ENCODE measurements around the gene KCND2.

DNA sequence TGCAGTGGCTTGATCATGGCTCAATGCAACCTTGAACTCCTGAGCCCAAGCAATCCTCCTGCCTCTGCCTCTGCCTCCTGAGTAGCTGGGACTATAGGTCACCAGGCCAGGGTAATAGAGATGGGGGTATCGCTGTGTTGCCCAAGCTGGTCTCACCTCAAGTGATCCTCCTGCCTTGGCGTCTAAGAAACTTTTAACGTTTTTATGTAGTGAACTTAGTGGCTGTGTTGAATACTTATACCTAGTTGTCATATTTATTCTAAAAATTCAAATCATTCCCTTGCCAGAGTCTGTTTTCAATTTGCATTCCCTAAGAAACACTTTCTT, 1.3 kb downstream of the LSM8 start:
- PRO-cap, result no peak

GRCh38 chr7:120272425-120273480, at the start of gene KCND2:
Gene KCND2 (plus strand): TSS chr7:120273175.
- PRO-cap, result no peak

- PRO-cap, result no peak
Measured at GRCh38 chr7:120807344-120807812, 50.6 kb downstream of the TSPAN12 start.

- PRO-cap, result no peak
Measured at GRCh38 chr7:120951848-120952278, 1.3 kb downstream of the ING3 start.

- PRO-cap, result no peak
Measured at GRCh38 chr7:120999893-121000513, 11.5 kb downstream of the CPED1 start.

GRCh38 chr7:121002750-121003561, 14.4 kb downstream of the CPED1 start:
- PRO-cap, result no peak

DNA sequence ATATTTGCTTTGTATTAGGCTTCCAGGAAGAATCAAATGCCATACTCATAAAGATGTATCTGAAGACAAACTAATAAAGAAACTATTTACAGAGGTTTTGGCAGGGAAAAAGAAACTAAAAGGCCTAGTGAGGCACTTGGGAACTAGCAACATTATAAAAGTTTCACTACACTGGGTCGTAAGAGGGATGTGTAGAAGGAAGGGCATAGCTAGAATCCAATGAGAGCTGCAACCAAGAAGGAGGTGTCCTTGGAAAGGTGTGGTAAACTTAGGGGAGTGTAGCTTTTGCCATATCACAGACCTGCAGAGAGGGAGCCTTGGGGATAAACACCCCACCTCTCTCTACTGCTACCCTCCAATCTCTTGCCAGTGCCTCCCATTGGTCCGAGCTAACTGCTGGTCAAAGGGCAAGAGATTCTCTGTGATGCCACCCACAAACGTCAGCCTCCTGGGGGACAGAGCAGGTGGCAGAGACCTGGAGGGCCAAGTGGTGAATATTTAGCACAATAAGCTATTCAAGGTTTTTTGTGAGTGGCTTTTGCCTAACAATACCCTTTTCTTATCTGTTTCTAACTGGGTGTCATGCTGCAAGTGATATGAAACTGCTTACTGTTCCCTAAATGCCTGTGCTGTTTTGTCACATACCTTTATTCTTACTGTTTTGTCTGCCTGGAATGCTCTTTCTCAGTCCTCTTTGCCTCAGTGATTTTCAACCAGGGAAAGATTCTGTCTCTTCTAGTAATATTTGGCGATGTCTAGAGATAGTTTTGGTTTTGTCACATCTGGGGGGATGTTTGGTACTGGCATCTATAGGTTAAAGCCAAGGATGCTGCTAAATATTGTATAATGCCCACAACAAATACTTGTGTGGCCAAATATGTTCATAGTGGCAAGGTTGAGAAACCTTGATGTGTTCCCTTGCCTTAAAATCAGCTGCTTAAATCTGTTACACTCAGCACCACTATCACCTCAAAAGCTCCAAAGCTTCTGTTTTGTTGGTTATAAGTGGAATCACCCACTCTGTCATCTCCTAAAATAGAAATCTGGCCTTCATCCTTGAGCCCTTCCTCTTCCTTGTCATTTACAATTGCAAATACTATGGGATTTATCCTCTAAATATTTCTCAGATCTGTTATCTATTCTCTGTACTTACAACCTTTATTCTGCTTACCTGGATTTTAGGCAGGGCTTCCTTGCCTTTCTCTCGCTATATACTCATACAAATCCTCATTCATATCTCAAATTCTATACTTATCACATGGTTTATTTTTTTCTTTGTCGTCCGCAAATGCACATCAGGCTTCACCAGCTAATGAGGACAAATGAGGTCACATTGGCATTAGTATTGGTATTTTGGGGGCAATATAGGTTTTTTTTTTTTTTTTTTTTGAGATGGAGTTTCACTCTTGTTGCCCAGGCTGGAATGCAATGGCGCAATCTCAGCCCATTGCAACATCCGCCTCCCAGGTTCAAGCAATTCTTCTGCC, 61.1 kb downstream of the CPED1 start:
- PRO-cap, result no peak

GRCh38 chr7:121080548-121081274, 92.2 kb downstream of the CPED1 start:
- PRO-cap, result no peak

GRCh38 chr7:121082610-121083717, 94.5 kb downstream of the CPED1 start:
- PRO-cap, result no peak

- PRO-cap, result no peak
Measured at GRCh38 chr7:121111682-121112856, 123.6 kb downstream of the CPED1 start.

- PRO-cap, result no peak
Measured at GRCh38 chr7:121329911-121330746, 1.3 kb downstream of the WNT16 start.

- PRO-cap, result no peak
Measured at GRCh38 chr7:121873336-121874435, 725 bp downstream of the PTPRZ1 start.

DNA sequence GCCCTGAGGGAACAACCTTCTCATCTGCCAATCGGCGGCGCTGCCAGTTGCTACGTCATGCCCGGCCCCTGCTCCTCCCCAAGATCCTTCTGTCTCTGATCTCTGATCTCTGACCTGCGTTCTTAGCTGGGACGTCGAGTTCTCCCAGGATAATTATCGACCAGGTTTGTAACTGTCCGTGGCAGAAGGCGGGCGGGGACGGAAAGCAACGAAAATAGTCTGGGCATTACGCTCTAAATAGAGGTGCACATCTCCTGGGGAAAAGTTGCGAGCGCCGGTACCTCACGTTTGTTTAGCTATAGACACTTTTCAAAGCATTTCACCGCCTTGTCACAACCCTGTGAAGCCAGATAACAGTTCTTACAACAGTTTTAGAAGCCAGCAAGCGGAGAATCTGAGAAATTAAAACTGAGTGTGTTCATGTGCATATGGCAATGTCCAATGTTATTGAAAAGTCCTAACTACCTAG, 318 bp upstream of the AASS start:
- PRO-cap, result bidirectional peak, plus-strand start at position 112 of the sequence, minus-strand start outside the sequence

GRCh38 chr7:122652931-122653270, 46.0 kb downstream of the RNF133 start:
- PRO-cap, result no peak

DNA sequence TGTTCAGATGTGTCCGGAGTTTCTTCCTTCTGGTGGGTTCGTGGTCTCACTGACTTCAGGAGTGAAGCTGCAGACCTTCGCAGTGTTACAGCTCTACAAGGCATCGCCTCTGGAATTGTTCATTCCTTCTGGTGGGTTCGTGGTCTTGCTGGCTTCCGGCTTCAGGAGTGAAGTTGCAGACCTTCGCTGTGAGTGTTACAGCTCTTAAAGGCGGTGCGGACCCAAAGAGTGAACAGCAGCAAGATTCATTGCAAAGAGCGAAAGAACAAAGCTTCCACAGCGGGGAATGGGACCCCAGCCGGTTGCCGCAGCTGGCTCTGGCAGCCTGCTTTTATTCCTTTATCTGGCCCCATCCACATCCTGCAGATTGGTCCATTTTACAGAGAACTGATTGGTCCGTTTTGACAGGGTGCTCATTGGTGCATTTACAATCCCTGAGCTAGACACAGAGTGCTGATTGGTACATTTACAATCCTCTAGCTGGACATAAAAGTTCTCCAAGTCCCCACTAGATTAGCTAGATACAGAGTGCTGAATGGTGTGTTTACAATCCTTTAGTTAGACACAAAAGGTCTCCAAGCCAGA, 25.9 kb downstream of the RNF133 start:
- PRO-cap, result no peak

DNA sequence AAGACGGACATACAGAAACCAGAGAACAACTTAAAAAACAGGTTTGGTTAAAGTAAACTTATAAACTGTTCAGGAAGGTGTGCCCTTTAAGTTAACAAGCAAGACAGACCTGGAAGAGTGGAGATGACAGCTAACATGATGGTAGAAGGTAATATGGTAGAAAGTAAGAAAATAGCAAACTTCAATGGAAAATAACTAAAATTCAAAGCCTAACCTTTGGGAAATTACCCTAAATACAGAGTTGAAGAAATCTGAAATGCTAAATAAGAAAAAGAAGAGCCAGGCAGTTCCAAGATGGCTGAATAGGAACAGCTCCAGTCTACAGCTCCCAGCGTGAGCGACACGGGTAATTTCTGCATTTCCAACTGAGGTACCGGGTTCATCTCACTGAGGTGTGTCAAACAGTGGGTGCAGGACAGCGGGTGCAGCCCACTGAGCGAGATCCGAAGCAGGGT, 52.2 kb downstream of the CADPS2 start:
- PRO-cap, result no peak

GRCh38 chr7:123216790-123217049, 17.0 kb upstream of the SLC13A1 start:
- PRO-cap, result no peak

DNA sequence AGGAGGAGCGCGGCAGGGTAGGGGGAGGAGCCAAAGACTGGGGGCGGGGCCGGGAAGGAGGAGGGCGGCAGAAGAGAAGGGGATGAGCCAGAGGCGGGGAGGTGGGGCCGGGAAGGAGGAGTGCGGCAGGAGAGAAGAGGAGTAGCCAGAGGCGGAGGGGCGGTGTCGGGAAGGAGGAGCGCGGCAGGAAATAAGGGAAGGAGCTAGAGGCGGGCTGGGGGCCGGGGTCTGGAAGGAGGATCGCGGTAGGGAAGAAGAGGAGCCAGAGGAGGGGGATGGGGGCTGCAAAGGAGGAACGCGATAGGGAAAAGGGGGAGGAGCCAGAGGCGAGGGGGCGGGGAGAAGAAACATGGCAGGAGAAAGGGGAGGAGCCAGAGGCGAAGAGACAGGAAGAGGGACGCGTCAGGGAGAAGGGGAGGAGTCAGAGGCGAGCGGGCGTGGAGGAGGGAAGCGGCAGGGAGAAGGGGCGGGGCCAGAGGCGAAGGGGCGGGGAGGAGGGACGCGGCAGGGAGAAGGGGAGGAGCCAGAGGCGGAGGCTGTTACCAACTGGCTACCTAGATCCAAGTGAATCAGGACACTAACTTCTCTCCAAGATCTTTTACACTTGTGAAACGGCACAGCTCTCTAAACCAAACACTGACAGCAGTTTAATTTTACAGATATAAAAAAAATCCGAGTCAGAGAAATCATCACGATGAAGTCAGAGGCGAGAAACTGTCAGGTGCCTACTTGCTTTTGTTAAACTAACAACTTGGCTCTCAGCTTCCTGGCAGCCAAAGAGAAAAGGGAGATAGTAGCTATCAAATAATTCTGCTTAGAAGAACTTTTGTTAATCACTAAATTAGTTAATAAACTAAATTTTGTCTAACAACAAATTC, 549 bp upstream of the IQUB start:
- PRO-cap, result bidirectional peak, plus-strand start at position 90 of the sequence, minus-strand start outside the sequence

DNA sequence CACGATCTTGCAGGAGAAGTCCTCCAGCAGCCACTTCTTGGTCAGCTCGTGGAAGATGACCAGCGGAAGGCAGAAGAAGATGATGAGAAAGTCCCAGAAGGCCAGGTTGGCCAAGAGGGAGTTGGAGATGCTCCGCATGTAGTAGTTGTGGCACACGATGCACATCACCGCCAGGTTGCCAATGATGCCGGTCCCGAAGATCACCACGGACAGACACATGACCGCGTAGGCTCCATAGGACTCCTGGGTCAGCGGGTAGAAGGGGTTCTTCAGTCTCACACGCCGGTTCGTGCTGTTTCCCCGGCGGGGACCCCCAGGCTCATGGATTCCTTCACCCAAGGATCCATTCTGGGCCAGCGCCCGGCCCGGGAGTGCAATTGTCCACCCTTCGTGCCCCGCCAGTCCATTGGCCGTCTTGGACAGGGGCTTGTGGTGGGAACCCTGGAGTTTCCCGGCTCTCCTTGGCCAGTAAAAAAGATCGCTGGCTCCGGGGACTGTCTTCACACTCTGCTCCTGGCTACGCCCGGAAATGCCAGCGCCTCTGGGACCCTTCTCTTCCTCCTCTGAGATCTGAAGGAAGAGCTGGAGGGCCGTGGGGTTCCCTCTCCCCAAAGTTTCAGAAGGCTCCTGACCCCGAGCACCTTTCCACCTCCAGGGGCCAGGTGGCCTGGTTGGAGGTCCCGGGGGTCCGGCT, 1.5 kb downstream of the GPR37 start:
- PRO-cap, result no peak

DNA sequence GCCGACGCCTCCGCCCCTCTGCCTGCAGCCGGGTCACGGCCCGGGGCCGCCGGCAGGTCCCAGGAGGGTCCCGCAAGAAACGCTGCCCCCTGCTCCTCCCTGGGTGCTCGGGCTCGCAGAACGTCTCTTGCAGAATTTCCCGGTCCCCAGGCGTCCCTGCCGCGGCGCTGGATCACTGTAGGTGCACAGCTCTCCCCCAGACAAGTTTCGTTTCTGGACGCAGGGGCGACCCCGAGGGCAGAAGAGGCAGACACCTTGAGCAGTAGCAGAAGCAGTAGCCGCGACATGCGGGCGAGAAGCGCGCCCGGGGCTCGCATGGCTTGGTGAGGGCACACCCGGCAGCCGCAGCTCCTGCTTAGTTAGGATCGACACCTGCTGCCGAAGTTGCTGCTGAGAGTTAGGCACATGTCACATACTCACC, 922 bp downstream of the GPR37 start:
- PRO-cap, result no peak

Data from parotid gland (tissue), 1 donor.